SK-N-MC (cell line): ENCODE data around the gene RTL1.

DNA sequence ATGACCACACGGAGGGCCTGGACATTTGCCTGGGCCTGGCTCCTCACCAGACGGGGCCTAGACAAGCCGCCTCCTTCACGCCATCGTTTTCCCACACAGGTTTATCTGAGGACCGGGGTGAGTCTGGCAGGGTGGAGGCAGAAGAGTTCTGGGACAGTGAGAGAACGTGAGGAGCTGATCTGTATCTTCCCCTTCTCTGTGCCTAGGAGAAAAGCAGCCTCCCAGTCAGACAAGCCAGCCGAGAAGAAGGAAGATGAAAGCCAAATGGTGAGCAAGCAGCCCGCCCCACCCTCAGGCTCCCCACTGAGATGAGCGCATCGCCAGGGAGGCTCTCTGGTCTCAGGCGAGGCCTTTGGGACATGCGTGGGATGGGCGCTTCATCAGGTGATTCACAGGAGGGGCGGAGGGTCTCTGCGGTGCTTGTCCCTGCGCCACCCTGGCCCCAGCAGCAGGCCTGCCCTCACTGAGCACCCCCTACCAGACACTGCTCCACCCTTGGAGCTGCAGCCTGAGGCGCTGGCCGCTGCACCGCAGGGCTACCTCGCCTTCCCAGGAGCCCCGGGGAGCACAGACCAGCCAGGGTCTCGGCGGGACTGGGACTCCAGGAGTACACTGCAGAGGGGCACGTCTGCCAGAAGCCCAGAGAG lies 26.8 kb downstream of the DEGS2 start:
- RRBS, result no CpG with 5 or more reads among the region's 25 CpGs

DNA sequence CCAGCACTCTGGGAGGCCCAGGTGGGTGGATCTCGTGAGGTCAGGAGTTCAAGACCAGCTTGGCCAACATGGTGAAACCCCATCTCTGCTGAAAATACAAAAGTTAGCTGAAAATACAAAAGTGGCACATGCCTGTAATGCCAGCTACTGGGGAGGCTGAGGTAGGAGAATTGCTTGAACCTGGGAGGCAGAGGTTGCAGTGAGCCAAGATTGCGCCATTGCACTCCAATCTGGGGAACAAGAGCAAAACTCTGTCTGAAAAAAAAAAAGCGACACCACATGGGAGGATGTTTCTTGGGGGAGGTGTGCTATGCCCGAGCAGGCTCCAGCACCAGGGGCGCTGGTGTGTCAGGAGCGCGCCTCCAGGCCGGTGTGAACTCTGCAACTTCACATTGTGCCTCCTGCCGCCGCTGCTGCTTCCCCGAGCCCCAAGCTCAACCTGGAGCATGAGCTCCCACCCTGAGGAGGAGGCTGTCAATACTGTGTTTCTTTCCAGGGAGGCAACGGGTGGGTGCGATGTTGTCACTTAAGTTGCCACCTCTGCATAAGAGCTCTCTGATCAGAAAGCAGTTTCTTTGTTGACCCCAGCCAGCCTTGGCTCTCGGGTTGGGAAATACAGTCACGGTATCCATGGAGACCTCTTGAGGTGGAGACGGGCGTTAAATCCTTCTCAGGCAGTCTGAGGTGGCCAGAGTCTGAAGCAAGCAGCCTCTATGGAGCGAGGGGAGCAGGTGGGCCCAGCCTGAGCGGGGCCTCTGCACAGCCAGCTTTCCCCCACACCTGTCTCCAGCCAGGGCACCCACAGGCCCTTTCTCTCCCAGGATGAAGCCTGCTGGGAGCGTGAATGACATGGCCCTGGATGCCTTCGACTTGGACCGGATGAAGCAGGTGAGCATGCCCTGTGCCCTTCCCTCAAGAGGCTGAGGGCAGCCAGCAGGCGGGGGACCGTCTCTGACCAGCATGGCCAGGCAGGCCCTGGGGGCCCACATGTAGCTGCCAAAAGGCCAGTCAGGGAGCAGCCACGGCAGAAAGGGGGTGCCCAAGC lies 18.8 kb downstream of the DEGS2 start:
- RRBS, result no CpG with 5 or more reads among the region's 25 CpGs

DNA sequence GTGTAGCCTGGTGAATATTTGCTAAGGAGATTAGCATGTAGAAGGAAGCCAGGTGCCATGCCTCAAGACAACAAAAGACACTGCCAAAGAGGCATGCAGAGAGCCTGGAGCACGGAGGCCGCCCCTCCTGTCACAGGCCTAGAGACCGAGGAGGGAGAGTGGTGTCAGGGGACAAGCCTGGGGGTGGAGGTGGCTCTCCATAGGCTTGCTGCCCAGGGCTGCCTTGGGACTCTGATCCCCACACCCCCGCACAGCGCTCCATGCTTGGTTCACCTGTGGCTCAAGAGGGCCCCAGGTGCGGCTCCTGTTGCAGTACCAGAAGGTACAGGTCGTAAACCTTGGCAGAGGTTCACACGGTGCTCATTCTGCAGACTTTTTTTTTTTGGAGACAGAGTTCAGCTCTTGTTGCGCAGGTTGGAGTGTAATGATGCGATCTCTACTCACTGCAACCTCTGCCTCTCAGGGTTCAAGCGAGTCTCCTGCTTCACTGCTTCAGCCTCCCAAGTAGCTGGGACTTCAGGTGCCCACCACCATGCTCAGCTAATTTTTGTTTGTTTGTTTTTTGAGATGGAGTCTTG lies 28.1 kb upstream of the DEGS2 start:
- RRBS, result no CpG with 5 or more reads among the region's 11 CpGs

- RRBS, result no CpG with 5 or more reads among the region's 1 CpG
Measured at GRCh38 chr14:100190118-100190539, 30.7 kb upstream of the DEGS2 start.

- RRBS, result no CpG with 5 or more reads among the region's 8 CpGs
Measured at GRCh38 chr14:100204421-100205050, 34.4 kb upstream of the YY1 start.

DNA sequence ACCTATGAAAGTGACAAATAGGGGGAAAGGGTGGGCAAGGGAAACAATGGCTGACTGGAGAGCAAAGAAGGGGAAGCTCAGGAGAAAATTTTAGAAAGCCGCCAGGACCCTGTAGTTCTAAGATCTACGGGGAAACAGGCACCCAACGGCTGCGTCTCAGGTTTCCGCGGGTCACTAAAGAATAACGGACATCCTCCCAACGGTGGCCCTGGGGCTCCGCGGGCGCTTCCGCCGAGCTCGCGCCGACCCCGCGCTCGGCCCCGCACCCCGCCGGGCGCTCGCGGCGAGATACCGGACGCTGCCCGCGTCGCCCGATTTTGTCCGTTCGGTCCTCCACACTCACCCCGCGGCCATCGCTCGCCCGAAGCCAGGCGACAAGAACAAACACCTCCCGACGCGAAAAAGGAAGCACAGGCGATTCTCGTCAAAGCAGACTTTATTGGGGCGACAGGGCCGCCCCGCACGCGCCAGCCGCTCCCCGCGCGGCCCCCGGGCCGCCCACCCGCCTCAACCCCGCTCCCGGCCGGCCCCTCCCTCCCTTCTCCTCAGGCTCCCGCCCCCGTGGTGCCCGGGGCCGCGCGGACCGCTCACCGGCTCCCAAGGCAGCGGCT lies 959 bp upstream of the YY1 start:
- RRBS, result under 1% methylated on average over 5 of the region's 69 CpGs

DNA sequence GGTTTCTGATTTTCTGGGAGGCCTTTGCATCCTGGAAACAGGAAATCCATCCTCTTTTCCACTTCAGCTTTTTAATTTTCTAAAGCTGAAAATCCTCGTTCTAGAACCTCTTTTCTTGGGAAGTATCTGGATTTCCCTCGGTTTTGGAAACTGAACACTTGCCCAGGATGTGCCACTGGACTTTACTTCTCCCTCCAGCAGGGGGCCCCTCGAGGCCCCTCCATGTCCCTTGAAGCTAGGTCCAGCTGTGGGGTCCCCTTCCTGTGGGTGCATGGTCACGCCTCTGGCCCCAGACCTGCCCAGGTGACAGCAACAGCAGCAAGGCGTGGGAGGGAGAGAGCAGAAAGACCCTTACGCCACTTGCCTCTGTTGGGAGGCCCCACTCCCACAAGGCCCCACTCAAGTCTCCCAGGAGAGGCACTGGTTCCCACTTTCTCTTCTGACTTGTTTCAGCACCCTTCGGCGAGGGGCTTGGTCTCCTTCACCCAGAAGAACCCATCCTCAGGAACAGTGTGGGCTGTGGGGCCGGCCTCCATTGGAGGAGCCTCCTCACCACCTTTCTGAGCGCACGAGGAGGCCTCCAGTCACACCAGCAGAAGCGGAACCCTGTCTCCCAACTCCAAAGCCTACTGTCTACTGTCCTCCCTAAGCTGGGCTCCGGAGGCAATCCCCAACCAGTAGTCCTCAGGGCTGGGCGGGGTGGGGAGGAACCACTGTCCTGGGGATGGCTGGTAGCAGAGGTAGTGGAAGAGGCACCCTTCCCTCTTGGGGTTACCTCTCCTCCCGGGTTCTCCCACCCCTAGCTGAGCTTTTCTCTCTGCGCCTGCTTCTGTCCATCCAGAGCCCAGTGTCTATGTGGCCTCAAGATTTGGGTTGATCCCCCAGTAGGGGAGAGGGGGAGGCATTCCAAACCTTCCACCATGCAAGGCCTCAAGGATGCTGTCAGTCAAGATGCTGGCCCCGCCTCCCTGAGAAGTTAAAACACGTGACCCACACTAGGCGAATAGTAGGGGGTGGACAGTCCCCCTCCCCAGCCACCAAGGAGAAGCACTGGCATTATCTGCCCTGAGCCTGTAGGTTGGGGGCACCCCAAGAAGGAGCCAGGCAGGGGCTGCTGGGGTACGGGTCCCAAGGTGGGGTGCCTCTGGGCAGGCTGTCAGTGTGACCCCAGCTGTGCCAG lies 2.8 kb downstream of the SLC25A29 start:
- RRBS, result no CpG with 5 or more reads among the region's 20 CpGs

DNA sequence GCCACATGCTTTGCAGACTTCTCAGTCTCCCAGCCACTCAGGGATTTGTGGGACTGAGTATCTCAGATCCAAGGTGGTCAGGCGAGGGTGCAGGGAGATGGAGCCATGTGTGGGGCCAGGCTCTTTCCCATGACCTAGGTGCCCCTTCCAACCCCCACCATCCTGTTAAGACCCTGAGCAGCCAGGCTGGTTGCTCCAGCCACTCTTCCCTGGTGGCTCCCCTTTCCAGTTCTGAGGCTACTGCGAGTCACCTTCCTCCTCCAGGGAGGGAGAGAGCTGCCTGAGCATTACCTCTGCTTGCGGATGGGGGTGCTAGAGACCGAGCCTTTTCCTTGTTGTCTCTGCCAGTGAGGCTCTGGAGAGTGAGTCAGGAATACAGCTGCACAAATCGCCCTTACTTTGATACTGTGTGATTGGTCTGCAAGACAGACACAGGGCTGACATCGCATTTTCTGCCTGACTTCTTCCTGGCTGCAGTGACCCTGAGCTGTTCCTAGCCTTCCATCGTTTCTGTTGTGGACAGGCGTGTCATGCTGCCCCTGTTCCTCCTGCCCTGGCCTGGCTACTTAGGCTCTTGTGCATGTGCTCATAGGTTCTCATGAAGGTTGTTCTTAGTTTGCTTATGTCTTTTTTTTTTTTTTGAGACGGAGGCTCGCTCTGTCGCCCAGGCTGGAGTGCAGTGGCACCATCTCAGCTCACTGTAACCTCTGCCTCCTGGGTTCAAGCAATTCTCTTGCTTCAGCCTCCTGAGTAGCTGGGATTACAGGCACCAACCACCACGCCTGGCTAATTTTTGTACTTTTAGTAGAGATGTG lies 41.2 kb downstream of the WDR25 start:
- RRBS, result no CpG with 5 or more reads among the region's 12 CpGs

DNA sequence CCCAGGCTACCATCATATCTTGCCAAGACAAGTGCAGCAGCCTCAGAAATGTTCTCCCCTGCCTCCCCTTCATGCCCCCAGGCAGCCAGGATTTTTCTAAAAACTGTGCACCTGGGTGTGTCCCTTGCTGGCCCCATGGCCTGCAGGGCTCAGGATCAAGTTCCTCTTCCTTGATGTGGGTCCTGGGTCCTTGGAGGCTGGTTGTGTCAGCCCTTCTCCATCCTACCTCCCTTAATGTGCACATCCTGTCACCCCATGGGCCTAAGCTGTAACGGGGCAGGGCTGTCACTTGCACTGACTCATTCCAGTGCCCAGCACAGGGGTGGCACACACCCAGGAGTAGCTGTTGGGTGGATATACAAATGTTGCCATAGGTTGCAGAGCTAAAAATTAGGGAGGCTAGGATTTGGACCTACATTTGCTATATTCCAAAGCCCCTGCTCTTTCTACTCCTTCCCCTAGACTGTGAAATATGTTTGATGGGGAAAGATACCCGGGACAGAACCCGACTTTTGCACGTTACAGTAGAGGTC lies 48.8 kb downstream of the WDR25 start:
- RRBS, result no CpG with 5 or more reads among the region's 4 CpGs

GRCh38 chr14:100482325-100482687 lies 104.9 kb downstream of the BEGAIN start:
- RRBS, result no CpG with 5 or more reads among the region's 1 CpG

DNA sequence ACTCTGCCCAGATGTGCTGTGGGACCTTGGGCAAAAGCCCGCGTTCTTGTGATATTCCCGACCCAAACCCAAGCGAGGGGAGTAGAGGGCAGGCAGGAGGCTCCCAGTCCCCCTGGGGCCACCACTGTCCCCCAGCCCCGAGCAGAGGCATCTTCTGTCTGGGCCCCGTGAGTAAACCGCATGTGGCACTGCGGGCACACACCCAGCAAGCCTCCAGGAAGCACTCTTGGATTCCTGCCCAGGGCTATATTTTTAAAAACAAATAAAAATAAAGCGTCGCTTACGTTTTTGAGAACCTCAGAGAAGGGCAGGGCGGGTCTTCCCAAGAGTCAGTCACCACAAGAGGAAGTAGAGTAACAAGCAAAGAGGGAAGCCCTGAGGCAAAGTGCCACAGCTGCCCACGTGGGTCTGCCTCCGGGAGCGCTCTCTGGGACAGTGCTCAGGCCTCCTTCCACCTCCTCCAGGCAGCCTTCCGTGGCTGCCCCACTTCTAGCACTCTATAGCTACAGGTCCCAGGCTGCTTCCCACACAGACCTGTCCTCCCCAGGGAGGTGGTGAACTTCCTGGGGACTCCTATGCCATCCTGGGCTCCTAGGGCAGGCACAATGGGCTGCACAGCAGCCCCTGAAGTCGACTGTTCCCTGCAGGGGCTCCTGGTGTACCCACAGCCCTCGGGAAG lies 39.3 kb downstream of the BEGAIN start:
- RRBS, result no CpG with 5 or more reads among the region's 18 CpGs

GRCh38 chr14:100553589-100554702 lies 33.3 kb downstream of the BEGAIN start:
- RRBS, result 16% methylated on average over 4 of the region's 27 CpGs

DNA sequence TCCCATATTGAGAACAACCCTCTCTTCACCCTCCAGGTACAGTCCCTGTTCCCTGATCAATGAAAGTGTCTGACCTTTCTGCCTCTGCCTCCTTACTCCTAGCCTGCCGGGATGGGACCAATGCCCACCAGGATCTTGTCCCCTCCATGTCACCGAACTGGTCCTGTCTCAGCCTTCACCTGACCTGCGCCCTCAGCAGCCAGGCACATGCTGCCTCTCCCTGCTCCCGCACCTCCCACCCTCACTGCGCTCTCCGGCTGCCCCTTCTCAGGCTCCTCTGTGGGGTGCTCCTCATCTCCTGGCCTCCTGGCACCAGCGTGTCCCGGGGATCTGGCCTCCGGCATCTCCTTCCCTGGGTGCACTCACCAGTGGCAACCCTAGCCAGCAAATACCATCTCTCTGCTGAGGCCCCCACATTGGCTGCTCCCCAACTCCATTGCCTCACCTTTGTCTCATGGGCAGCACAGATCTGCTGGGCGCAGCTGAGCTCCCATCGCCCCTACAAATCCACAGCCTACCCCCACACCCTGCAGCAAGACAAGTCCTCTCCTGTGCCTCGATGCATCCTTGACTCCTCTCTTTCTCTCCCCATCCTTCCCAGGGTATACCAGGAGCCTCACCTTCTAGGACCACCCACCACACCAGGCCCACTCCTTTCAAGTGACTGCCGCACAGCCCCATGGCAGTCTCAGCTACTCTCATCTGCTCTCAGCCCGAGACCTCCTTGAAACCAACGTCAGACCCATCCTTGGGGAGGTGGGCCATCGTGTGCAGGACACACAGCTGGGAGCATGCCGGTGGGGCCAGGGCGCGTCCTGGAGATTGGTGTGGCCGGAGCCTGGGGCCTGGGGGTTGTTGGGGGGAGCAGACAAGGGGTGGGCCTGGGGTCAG lies 28.8 kb downstream of the BEGAIN start:
- RRBS, result 51% methylated on average over 3 of the region's 20 CpGs

- RRBS, result 54% methylated on average over 3 of the region's 11 CpGs
Measured at GRCh38 chr14:100566097-100566475, 21.1 kb downstream of the BEGAIN start.

DNA sequence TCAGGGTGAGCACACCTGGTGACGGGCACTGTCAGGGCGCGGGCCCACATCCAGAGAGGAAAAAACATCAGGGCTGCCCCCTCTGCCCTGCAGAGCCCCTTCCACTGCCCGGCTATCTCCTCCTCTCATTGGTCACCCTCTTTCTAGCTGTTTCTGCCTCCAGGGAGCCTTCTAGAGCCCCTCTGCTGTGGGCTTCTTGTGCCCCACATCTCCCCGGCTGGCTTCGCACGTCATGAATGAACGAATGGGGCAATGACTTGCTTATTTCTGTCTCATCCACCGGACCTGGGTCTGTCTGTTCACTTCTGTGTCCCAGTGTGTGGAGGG lies 52.9 kb upstream of the BEGAIN start:
- RRBS, result 82% methylated on average over 6 of the region's 9 CpGs

DNA sequence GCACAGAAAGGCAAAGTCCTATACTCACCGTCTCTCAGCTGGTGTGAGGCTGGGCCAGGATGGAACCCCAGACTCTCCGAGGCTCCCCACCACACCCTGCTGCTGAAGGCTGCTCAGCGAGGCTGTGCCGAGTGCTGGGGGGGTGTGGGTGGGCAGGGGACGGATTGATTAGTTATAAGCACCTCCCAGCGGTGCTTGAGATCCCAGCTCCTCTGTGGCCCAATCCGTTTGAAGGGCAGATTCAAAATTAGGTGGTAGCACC lies at the start of gene RTL1:
Gene RTL1, minus strand, starts transcription at position 146 of the 262 bp plus-strand sequence.
- RRBS, result no CpG with 5 or more reads among the region's 7 CpGs

DNA sequence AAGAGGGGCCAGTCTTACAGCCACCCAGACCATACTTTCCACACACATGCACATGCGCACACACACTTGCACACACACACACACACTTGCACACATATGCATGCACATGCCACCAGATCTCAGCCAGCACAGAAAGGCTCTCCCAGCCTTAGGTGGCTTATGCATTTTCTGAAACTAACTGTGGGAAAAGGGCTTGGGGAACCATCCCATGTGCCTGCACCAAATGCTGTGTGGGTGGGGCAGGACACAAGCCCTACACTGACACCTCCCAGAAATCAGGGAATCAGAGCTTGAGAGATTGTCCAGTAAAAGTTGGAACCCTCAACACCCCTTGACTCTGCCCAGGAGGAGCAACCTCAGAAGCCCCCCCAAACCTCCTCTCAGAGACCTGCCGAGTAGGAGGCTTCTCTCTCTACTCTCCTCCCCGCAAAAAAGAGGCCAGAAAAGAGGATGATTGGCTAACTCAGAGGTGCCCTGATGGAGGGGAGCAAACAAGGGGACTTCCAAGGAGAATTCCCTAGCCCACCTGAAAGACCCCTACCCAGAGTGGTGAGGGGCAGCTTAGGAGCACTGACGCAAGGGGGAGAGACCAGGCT lies 202.6 kb upstream of the PPP2R5C start:
- RRBS, result no CpG with 5 or more reads among the region's 4 CpGs

DNA sequence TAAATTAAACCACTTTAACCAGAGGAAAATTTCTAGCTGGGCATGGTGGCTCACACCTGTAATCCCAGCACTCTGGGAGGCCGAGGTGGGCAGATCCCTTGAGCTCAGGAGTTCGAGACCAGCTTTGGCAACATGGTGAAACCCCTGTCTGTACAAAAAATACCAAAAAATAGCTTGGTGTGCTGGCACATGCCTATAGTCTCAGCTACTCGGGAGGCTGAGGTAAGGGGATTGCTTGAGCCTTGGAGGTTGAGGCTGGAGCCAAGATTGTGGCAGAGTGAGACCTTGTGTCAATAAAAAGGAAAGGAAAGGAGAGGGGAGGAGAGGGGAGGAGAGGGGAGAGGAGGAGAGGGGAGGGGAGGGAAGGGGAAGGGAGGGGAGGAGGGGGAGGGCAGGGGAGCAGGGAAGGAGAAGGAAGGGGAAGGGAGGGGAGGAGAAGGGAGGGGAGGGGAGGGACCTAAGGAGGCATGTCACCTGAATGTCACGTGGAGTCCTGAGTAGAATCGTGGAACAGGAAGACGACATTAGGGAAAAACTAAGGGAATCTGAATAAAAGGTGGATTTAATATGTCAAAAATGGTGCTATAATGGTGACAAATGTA lies 42.9 kb upstream of the PPP2R5C start:
- RRBS, result no CpG with 5 or more reads among the region's 6 CpGs

GRCh38 chr14:101760284-101760793 lies 1.2 kb upstream of the PPP2R5C start:
- RRBS, result no CpG with 5 or more reads among the region's 37 CpGs

GRCh38 chr14:101763686-101764597 lies 2.4 kb downstream of the PPP2R5C start:
- RRBS, result no CpG with 5 or more reads among the region's 13 CpGs